Mesenchymal stem cell of adipose (primary cell): ENCODE data around the gene MCUR1.

GRCh38 chr6:12013992-12014490 is 1.9 kb downstream of the HIVEP1 start:
- CAGE, long polyA plus RNA: no peak

- CAGE, long polyA plus RNA: no peak
Observed at GRCh38 chr6:12121063-12121808, 109.1 kb downstream of the HIVEP1 start.

- CAGE, long polyA plus RNA: no peak
Observed at GRCh38 chr6:12122477-12122952, 110.4 kb downstream of the HIVEP1 start.

DNA sequence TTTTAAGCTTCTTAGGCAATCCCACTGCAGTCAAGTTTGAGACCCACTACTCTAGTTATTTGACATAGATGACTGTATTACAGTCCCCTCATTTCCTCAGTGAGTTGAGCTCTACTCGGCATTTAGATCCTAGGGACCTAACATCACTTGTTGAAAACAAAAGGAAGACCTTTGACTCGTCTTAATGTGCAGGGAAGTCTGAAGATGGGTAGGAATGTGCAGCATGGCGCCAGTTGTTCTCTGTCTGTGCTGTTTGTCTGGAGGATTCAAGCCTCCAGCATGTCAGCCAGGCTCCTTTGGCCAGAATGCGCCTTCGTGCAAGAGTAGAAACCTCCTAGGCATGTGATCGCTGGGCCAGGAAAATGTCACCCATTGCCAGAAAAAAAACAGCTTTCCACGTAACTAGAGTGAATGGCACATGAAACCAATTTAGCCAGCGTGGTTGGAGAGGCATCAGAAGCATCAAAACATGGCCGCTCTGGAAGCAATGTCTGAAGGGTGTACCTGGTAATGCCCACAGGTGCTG is 132.6 kb downstream of the EDN1 start:
- CAGE, long polyA plus RNA: no peak

DNA sequence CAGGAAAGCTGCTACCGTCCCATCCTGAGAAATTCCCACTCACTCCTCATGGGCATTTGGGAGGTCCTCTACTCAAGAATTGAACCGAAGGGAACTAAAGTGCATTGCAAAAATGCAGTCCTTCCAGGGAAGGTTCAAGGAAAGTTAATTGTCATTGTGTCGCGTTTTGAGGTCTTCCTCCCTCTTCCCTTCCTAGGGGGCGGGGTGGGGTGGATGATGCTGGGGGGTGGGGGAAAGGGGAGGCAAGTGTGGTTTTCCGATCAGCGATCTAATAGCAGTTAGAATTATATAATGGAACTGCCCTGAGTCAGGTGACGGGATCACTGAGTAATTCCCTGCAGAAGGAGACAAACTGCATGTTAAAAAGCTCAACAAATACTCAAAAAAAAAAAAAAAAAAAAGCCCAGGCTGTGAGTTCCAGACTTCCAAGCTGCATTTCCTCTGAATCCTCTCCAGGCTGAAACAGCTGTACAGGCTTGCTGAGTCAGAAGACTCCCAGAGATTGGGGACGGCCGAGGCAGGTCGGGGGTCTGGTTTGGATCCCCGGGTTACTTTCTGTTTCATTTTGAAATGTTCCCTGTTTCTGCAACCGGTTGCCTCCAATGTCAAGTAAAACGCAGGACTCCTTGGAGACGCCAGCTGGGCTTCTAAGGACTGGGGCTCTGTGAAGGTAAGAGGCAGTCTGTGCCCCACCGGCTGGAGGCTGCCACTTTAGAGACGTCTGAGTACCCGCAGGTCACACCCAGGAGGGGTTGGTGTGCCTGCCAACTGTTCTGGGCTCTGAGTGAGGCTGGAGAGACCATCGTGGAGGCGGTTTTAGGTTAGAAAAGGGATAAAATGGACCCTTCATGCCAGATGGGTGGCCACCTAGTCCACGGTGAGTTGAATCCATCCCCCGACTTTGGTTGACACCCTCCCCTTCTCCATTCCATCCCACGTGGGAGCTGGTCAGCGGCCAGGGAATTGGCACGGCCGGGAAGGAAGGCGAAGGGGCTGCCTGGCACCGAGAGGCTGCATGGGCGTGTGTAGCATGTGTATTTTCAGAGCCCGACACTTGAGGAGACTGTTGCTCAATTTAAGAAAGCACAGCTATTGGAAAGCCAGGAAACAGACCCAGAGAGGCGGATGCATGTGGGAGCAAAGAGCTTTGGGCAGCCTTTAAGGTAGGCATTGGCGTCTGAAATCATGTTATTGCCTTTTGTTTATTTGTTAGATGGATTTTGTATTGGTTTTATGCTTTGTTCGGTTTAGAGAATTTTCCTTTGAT is 240.7 kb downstream of the PHACTR1 start:
- CAGE, long polyA plus RNA: no peak

DNA sequence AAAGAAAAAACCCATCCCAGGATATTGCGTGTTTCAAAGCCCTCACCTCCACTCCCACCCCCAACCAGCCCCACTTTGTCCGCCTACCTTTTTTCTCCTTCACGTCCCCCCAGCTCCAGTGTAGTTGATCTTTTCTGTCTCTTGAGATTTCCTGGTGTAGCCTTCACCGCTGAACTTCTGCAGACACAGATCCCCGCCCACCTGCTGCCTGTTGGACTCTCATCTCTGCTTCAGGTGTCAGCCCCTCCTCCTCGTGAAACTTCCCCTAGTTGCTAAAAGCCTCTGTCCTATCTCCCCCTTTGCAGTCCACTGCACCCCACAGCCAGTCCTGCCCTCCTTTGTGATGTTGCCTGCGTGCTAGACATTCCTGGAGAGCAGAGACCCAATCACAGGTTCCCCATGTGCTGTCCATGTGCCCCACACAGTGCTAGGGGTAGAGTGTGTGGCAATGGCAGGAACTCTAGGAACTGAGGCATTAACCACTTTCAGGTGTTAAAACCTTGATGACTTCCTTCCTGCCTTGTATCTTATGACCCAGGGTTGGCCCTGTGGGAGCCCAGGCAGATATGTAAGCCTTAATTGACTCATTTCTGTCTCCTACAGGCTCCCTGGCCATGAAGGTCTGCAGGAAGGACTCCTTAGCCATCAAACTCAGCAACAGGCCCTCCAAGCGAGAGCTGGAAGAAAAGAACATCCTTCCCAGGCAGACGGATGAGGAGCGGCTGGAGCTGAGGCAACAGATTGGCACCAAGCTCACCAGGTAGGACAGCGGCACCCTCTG is 98.7 kb downstream of the TBC1D7 start:
- CAGE, long polyA plus RNA: no peak

- CAGE, long polyA plus RNA: no peak
Observed at GRCh38 chr6:13419299-13420348, 67.8 kb downstream of the GFOD1 start.

- CAGE, long polyA plus RNA: no peak
Observed at GRCh38 chr6:13488169-13488592, 781 bp upstream of the GFOD1 start.

DNA sequence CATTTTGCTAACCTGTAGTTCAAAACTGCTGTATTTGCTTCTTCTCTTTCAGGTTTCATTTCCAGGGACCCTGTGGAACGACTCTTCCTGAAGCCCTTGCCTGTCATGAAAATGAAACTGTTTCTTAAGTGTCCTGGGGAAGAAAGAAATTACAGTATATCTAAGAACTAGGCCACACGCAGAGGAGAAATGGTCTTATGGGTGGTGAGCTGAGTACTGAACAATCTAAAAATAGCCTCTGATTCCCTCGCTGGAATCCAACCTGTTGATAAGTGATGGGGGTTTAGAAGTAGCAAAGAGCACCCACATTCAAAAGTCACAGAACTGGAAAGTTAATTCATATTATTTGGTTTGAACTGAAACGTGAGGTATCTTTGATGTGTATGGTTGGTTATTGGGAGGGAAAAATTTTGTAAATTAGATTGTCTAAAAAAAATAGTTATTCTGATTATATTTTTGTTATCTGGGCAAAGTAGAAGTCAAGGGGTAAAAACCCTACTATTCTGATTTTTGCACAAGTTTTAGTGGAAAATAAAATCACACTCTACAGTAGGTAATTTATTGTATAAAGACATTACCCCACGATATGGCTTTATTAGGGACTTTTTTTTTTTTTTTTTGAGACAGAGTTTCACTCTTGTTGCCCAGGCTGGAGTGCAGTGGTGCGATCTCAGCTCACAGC is 3.3 kb upstream of the NOL7 start:
- CAGE, long polyA plus RNA: no peak

DNA sequence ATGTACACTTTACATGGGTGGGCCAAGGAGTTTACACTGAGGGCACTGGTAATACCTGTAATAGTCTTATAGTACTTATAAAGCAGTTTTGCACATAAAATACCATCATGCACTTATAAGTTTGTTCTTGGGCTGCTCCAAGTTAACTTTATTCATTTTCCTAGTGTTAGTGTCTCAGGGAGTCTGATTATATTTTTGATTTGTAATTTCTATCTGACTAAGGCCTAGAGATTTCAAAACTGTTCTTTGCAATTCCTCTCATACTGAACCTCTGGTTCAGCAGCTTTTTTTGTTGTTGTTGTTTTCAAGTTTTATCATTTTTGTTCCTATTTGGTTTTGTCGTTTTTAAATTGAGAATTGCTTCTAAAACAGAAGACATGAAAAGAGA is 1.4 kb upstream of the NOL7 start:
- CAGE, long polyA plus RNA: no peak

DNA sequence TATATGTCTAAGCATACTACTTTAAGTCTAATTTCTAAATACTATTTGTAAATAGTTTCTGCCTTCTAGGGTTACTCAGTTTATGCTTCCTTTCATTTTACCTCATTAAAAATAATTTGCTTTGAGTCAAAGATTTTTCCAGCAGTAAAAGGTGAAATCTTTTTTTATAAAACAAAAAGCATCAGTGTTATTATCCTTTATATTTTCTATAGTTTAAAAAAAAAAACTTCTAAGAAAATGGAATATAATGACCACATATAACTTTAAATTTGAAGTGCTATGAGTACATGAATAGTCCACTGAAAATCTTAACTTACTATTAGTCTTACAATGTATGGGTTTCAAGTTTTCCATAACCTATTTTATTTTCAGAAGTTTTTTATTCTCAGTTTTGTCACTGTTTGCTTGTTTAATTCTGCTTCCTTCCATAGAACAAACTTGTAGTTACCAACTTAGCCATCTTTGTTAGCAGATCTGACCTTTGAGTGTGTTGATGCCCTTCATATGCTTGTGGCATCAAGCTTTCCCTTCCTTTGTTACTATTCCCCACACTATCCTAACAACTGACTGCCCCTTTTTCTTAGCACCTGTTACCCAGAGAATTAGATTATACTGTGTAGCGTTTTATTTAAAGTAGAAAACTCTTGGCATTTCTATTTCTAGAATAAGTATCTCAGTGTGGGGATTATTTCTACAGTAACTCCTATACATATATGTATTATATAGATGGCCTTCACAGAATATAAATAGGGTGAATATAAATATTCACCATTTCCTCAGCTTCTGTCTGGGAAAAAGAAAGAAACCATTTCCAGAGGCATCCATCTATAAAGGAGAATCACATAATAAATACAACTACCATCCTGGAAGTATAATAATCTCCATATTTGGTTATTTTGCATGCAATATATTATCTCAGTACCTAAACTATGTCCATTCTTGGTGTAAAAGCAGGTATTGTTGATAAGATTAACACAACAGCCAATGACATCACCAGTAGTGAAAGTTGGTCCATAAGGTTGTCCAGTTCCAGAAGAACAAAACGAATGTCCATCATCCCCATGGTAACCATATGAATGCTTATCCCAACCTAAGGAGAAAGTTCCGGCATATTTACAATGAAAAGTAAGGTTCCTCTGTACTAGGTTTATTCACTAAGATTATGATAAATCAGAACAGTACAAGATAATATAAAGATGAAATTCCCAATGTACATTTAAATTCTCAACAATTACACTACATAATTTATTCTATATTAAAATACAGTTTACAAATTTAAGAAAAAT is 41.5 kb downstream of the NOL7 start:
- CAGE, long polyA plus RNA: no peak

DNA sequence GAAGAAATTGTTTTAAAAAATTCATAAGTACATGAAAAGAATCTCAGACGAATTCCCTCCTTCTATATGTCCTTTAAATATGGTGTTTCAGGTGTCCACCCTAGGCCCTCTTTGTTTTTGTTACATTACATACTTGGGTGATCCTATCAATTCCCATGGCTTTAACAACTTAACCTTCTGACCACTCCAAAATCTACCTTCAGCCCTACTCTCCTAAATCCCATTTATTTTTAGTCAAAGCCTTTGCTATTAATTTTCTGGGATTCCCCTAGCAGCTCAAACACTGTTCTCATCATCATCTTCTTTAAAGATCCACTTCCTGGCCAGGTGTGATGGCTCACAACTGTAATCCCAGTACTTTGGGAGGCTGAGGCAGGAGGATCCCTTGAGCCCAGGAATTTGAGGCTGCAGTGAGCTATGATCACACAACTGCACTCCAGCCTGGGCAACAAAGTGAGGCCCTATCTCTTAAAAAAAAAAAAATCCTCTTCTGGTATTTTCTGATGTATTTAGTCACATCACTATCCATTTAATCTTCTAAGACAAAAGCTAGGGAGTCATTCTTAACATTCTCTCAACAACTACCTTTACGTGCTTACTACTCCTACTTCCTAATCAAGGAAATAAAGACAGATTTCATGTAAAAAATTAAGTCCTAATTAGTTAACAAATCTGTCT is 24.5 kb downstream of the RANBP9 start:
- CAGE, long polyA plus RNA: no peak

- CAGE, long polyA plus RNA: no peak
Observed at GRCh38 chr6:13767193-13767921, 47.0 kb downstream of the MCUR1 start.

DNA sequence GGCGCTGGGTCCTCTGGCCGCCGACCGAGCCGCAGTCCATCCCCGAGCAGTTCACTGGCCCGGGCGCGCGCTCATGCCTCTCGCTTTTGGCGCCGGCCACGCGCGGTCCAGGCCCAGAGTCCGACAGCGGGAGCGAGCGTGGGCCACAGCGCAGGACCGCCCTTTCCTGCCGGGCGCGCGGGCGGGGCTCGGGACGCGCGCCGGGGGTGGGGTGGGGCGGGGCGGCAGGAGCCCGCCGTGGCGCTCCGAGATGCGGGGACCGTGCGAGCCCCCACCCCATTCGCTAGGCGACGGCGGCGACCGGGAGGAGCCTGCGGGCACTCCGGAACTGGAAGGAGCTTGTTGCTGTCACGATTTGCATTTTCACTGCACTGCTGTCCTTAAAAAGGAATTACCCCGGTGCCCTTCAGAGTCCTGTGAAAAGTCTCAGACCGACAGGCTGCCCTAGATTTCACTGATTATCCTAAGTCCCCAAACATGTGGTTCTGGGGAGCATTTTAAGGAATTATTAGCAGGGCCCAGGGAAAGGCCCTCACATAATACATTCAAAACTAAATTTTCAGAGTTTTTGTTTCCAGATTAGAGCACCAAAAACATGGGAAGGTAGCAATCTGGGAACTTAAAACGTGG is at the start of gene MCUR1:
TSS of gene MCUR1 (minus strand) at position 168 of the 630 bp plus-strand sequence.
- CAGE, long polyA plus RNA: no peak

- CAGE, long polyA plus RNA: no peak
Observed at GRCh38 chr6:14119597-14120514, 2.3 kb downstream of the CD83 start.

- CAGE, long polyA plus RNA: no peak
Observed at GRCh38 chr6:14128885-14129604, 11.5 kb downstream of the CD83 start.

GRCh38 chr6:14210128-14210709 is 92.6 kb downstream of the CD83 start:
- CAGE, long polyA plus RNA: no peak

- CAGE, long polyA plus RNA: no peak
Observed at GRCh38 chr6:14431258-14432241, 314.0 kb downstream of the CD83 start.

- CAGE, long polyA plus RNA: no peak
Observed at GRCh38 chr6:14635092-14635714, 517.6 kb downstream of the CD83 start.

DNA sequence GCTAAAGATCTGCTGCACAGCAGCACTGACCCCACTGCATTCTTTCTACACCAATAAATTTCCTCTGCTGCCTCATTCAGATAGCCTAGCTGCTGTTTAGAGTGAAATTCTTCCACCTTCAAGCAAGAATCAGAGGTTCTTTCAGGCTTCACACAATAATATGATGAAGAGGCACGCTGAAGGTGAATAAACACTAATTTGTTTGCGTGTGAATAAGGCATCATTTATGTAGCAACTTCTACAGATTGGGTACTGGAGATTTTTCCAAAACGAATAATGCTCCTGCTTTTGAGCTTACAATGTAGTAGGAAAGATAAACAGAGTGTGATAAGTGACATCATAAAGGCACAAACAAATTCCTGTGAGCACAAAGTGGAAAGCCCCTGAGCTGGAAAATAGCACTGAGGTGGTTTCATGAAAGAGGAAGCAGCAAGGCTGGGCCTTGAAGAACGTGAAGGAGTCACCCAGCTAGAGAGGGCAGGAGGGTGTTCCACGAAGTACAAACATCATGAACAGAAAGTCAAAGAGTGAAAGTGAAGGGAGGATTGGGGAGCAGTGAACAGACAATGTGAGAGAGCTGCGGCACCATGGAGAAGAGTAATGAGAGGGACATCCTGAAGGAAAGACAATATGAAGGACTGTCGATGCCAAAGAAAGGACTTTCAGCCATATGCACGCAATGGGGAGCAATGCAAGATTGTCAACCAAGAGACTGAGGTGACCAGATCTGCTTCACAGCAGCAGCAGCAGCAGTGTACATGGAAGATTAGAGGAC is 543.5 kb downstream of the CD83 start:
- CAGE, long polyA plus RNA: no peak